Melanocyte of skin (primary cell): ENCODE results near the gene NUDT1.

- CAGE, long polyA plus RNA, 2 experiments, result no peak in any of the 2 experiments
These were observed 115.8 kb downstream of the MAD1L1 start for GRCh38 chr7:2116747-2117525.

GRCh38 chr7:2231941-2232752, 598 bp downstream of the MAD1L1 start:
- CAGE, long polyA plus RNA, 2 experiments, result no peak in any of the 2 experiments

DNA sequence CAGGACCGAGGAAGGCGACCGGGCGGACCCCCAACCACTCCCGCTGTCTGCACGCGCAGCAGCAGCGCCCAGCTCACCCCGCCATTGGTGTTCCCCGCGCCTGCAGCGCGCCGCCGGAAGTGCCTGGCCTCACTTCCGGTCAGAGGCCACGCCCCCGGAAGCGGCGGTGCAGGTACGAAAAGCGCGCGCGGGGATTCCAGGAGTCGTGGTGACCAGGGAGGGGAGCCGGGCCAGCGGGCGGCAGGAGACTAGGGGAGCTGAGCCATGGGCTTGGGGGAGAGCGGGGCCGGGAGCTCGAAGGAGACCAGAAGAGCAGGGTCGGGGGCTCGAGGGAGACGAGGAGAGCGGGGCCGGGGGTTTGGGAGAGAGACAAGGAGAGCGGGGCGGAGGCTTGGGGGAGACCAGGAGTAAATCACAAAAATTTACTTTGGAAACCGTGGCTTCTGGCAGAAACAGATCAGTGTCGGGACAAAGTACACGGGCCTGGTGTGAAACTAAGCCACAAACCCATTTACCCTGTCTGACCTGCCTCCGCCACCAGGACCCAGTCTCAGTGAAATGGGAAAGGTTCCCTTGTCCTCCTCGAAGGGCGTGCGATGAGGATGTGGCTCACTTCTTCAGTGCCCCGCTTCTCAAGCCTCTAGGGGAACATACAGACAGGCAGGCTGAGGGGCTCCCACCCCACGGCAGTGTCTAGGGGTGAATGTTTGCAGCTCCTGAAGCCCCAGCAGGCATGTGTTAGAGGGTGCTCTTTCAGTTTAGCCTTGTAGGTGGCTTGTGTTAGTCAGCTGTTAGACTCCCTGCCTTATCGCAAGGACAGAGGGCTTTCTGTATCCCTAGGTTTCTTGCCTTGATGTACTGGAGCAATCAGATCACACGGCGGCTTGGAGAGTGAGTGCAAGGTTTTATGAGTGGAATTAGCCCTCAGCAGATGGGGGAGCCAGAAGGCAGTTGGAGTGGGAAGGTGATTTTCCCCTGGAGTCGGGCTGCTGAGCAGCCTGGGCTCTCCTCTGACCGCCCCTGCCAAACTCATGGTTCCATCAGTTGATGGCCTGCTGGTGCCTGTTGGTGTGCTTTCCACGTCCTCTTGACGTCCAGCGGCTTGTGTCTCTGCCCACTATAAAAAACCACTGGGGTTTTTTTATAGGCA, at the start of gene NUDT1:
NUDT1 (plus strand) TSS at position 142 of the 1,150 bp plus-strand sequence.
- CAGE, long polyA plus RNA, 2 experiments, result start-site peak on the plus strand in 2 of 2 experiments, centred at positions 149 to 164 of the sequence, 17 to 47 reads per replicate; start-site peak on the minus strand in 1 of 2 experiments, centred at position 114 of the sequence, 36 to 146 reads per replicate

DNA sequence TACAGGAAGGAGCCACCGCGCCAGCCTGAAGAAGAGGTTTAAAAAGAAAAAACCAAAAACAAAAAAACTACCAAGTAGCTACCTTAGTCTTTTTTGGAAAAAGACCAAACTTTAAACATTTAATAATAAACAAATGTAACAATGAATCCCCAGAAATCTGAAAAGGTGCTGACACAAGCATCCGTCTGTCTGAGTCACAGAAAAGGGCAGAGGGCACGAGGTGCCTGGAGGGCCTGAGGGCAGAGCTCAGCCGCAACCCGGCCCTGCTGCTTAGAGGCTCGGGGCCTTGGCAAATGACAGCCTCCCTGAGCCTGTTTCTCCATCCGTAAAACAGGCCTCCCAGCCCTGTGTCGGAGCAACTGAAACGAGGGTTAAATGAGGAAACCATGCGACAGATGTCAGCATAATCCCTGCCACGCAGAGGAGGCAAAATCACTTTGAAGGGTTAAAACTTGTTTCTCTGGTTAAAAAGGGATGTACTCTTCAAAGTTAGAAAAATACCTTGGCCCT, 24.8 kb downstream of the NUDT1 start:
- CAGE, long polyA plus RNA, 2 experiments, result no peak in any of the 2 experiments

DNA sequence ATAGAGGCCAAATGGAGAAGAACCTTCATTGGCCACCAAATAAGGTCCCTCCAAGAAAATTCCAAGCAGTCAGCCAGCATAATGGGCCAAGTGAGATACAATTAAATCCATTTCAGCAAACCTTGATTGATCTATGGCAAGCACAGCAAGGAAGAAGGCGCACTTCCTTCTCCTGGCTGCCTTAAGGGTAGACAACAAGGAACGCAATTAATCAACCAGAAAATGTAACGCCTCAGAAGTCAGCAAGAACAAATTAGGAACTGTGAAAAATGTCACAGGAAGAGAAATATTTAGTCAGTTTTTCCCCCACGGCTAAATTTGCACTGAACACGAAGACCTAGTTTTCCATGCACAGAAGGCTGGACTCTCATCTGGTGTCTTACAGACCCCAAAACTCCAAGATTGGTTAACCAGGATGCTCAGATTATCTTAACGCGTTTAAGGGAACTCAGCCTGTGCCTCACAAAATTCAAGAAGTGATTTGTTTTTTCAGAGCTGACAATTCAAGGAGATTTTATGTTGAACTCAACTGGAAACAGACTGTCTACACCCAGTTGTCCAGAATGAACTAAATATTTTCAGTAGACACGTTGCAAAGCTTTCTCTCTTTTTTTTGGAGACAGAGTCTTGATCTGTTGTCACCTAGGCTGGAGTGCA, 14.3 kb downstream of the SNX8 start:
- CAGE, long polyA plus RNA, 2 experiments, result no peak in any of the 2 experiments

DNA sequence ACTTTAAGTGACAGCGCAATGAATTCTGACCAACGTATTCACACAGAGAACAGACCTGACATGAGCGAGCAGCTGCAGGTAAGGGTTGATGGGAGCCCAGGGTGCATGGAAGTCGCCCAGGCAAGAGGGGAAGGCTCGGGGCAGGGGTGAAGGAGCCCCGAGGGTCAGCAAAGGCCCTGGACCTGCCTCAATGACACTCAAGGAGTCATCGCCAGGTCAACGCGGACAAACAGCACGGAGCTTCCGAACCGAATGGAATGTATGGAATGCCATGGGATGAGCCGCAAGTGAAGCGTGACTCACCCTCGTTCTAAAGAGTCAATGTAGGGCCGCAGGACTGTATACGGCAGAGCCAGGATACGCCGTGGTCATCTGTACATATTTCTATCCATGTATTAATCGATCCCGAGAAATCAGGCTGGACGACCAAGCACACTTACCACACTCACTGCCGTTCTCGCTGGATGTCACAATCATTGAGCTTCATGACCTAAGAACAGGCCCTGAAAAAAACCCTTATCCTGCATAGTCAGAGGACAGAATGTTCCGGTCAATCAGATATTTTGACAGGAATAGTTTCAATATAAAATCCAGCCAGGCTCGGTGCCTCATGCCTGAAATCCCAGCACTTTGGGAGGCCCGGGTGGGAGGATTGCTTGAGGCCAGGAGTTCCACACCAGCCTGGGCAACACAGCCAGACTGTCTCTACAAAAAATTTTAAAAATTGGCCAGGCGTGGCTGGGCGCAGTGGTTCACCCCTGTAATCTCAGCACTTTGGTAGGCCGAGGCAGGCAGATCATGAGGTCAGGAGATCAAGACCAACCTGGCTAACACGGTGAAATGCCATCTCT, 4.3 kb downstream of the SNX8 start:
- CAGE, long polyA plus RNA, 2 experiments, result no peak in any of the 2 experiments

- CAGE, long polyA plus RNA, 2 experiments, result no peak in any of the 2 experiments
These were observed 6.1 kb downstream of the EIF3B start for GRCh38 chr7:2360598-2361194.

DNA sequence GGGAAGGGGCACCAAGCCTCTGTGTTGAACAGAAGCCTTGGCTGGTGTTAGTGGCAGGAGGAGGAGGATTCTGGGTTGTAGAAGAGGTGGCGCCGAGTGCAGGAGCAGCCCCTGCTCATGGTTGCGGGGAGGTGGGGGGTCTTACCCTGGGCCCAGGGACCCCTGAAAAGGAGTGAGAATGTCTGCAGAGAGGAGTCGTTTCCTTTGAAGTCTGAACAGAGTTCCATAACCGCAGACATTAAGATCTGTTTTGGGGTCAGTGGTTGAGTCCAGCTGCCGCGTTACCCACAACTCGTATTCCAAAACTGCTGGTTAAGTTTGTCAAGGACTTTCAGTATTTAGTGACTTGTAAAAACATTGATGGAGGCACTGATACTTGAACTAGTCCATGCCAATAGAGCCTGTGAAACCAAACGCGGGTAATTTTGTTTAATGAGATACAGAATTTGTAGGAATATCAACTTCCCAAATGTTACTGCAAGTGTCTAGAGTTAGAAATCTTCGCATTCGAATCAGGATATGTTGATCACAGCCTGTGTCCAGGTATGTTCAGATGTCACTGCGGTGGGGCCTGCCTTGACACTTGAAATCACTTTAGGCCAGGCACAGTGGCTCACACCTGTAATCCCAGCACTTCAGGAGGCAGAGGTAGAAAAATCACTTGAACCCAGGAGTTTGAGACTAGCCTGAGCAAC, 21.1 kb downstream of the EIF3B start:
- CAGE, long polyA plus RNA, 2 experiments, result no peak in any of the 2 experiments

GRCh38 chr7:2376571-2377242, 22.1 kb downstream of the EIF3B start:
- CAGE, long polyA plus RNA, 2 experiments, result no peak in any of the 2 experiments

GRCh38 chr7:2378330-2378943, 23.8 kb downstream of the EIF3B start:
- CAGE, long polyA plus RNA, 2 experiments, result no peak in any of the 2 experiments

- CAGE, long polyA plus RNA, 2 experiments, result no peak in any of the 2 experiments
These were observed 2.5 kb downstream of the CHST12 start for GRCh38 chr7:2405869-2406433.

DNA sequence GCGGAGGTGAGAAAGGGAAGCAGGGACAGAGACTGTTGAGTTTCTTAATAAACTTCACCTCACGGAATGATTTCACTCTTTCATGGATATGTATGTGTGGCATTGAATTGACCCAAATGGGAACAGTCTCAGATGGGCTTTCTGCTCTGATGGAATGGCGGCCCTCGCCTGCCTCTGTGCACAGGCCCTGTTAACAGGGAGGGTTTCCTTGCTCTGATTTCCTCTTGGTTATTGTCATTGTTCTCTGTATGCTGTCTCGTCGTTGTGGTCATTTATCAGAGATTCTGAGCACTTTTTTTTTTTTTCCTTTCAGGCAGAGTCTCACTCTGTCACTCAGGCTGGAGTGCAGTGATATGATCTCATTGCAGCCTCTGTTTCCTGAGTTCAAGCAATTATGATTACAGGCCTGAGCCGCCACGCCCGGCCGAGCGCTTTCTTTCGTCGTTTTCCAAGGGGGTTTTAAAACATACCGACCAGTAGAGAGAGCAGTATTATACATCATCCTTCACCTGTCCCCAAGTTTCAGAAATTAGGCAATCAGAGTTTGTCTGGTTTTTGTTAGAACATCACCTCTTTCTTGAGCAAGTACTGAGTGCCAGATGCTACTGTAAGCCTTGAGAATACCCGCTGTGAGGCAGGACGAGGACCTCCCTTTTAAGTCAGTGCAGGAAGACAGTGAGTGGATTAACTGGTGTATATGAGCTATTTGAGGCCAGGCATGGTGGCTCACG, 6.4 kb downstream of the CHST12 start:
- CAGE, long polyA plus RNA, 2 experiments, result no peak in any of the 2 experiments

- CAGE, long polyA plus RNA, 2 experiments, result no peak in any of the 2 experiments
These were observed 6.8 kb downstream of the GRIFIN start for GRCh38 chr7:2469437-2469853.

DNA sequence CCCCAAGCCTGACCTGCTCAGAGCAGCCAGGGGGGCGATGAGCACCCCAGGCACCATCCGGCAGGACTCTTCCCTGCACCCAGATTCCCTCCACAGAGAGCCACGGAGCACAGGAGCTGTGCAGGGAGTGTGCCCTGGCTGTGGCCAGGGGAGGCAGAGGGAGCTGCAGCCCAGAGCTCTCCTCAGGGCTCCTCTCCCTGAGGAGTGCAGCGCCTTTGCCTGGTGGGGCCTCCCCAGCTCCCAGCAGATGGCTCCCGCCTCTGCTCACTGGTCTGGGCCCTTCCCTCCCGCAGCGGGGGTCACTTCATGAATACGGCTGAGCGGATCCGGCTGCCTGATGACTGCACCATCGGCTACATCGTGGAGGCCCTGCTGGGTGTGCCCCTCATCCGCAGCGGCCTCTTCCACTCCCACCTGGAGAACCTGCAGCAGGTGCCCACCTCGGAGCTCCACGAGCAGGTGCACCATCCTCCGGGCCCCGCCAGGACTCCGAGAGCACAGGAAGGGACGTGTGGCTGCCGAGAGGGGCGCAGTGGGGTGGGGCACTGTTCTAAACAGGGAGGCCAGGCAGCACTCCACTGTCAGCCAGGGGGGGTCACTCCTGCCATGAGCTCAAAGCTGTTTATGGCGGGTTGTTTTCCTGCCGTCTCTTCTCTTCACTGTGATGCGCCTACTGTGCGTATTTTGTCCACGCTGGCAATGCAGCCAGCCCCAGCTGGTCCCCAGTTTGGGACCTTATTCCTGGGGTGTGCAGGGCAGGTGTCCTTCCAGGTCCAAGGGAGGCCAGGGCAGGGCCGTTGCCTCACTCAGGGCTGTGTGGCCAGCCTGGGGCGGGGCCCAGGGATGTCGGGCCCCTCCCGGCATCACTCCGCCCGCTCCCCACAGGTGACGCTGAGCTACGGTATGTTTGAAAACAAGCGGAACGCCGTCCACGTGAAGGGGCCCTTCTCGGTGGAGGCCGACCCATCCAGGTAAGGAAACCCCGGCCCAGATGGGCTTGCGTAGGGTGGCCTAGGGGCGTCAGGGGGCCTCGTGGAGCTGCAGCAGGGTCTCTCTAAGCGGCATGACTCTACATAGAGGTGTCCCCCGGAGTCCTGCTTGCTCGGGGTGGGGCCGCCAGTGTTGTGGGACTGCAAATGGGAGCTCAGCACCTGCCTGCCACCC, 6.8 kb downstream of the LFNG start:
- CAGE, long polyA plus RNA, 2 experiments, result no peak in any of the 2 experiments

- CAGE, long polyA plus RNA, 2 experiments, result no peak in any of the 2 experiments
These were observed 14.1 kb downstream of the BRAT1 start for GRCh38 chr7:2541134-2541678.

GRCh38 chr7:2542254-2543433, 12.7 kb downstream of the BRAT1 start:
- CAGE, long polyA plus RNA, 2 experiments, result no peak in any of the 2 experiments

DNA sequence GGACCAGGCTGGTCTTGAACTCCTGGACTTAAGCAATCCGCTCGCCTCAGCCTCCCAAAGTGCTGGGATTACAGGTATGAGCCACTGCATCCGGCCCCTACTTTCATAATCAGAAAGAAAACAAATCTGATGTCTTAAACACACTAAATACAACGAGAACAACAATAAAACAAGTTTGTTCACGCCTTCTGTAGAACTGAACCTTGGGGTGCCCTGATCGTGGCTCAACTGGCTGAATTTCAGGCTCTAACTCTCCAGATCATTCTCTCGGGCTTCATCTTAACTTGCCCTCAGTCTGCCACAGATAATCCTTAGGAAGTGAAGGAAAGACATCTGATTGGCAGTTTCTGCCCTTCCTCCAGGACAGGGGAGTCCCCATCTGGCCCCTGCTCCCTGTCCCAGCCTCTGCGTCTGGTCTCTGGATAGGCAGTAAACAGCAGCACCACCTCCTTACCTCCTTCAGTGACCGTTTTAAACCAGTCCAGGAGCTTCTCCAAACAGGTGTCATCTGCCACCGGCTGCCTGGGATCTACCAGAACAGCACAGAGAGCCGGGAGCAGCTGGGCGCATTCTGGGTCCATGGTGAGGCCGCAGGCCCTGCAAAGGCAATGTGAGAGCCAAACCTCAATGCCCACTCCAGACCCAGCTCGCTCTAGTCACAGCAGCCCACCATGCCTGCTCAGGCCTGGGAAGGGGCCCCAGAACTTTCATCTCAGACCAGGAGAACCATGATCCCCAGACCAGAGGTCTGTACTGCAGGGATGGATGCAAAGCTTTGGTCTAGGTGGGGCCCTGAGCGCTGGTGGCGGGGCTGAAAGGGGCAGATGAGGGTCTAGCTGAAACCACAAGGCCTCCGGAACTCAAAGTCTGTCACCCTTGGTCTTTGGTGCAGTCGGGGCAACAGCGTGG, 1.2 kb downstream of the BRAT1 start:
- CAGE, long polyA plus RNA, 2 experiments, result no peak in any of the 2 experiments

GRCh38 chr7:2613187-2614177, 18.3 kb upstream of the TTYH3 start:
- CAGE, long polyA plus RNA, 2 experiments, result no peak in any of the 2 experiments

DNA sequence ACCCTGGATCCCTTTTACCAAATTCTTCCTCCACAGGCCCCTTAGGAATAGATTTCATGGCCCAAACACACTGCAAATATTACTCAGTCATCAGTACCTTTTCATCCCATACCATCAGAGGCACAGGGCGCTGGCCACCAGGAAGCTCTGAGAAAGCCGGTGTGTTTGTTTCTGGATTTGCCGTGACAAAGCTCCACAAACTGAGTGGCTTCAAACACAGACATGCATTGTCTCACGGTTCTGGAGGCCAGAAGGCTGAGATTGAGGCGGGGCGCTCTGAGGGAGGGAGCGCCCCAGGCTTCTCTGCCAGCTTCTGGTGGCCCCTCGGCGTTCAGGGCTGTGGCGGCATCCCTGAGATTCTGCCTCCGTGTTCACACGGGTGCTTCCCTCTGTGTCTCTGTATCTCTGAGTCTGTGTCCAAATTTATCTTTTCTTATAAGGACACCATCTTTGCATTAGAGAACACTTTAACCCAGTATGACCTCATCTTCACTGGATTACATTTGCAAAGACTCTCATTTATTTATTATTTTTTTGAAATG, 3.6 kb upstream of the TTYH3 start:
- CAGE, long polyA plus RNA, 2 experiments, result no peak in any of the 2 experiments

GRCh38 chr7:2635565-2637095, 4.3 kb downstream of the TTYH3 start:
- CAGE, long polyA plus RNA, 2 experiments, result no peak in any of the 2 experiments